Bronchus (tissue), 1 donor: ENCODE data around the gene DBNL.

- PRO-cap: no peak
Observed at GRCh38 chr7:41107623-41108028, 595.3 kb downstream of the INHBA start.

DNA sequence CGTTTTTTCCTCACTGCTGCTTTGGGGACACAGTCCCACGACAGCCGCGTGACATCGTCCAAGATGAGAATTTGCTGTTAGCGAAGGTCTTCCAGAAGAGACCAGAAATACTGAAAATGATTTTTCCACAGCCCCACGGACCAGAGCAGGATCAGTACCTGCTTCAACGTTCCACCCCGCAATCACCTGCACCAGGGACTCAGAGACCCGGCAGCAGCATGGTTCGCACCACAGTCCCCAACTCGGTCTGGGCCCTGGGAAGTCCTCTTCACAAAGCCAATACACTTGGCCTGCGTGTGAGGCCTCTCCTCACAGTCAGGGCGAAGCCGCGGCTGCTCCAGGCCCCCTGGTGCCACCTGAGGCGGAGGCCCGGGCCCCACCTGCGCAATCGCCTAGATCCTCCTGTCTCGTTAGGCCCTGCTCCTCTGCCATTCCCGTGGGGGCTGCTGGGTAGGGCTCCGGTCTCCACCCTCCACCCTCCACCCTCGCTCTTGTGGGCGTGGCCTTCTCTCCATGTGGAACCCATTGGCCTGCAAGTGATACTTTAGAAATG is 553.4 kb downstream of the INHBA start:
- PRO-cap: no peak

DNA sequence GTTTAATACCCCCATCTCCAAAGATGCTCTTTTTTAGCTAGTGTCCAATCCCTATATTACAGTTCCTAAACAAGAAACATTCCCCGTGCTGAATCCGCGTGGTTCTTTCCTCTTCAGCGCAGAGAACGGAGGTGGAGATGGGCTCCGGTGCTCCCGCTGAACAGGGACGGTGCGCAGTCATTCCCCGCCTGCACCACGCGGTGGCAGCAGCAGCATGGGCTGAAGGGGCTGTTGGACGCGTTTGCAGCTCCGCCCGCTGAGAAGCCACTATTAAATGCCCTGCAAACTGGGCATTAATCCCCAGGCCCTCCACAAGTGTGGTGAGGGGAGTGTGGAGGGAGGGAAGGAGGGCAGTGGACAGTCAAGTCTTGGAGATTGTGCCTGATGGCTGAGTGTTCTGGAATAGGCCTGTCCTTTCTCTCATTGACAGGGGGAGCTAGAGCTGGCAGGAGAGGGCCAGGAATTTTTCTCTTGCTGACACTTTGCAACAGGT is 240.2 kb upstream of the INHBA start:
- PRO-cap: no peak

GRCh38 chr7:42227359-42227842 is 9.6 kb downstream of the GLI3 start:
- PRO-cap: no peak

DNA sequence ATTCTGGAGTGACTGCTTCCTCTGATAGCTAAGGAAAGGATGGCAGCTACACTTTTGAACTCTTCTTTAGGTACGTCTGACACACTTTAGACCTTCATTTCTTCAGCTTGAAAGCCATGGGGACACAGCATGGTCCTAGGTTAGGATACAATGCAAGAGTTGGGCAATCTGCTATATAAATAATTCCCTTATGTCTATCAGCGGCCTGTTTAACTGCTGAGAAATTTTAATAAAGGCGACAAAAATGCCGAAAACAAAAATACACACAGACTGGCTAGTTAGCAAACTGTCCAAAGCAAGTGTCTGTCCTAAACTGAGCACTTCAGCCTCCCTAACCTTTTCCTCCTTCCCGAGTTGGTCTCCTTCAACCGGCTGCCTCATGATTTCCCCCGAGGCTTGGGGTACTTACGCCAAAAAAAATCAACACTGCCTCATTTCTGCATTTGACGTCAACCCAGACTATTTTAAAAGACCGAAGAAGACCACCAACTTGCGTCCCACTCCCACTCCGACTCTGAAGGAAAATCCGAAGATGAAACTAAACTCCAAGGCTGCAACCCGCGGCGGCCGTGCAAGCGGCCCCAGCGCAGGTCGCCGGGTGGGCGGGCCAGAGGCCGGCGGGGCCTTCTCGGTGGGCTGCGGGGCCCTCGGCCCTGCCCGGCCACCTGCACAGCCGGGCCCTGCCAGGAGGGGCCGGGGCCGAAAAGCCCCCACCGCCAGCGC is 650 bp downstream of the C7orf25 start:
- PRO-cap: no peak

DNA sequence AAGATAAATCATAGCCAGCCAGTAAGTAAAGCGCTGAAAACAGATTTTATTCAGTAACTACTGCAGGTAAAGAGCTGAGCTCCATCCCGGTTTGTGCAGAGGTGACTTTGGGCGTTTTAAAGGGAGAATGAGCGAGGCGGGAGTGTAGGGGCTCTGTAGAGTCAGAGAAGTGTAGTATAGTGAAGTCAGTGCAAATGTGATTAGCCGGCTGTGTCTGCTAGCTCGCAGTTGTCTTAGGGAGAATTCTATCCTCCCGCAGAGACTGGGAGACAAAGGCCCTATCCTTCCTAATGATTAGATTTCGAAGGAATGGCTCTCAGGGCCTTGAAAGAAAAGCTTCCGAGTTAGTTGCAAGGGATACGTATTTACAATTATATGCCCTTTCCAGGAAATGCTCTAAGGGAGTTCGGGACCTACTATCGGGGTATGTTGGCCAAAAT is 615 bp downstream of the MRPL32 start:
- PRO-cap: no peak

DNA sequence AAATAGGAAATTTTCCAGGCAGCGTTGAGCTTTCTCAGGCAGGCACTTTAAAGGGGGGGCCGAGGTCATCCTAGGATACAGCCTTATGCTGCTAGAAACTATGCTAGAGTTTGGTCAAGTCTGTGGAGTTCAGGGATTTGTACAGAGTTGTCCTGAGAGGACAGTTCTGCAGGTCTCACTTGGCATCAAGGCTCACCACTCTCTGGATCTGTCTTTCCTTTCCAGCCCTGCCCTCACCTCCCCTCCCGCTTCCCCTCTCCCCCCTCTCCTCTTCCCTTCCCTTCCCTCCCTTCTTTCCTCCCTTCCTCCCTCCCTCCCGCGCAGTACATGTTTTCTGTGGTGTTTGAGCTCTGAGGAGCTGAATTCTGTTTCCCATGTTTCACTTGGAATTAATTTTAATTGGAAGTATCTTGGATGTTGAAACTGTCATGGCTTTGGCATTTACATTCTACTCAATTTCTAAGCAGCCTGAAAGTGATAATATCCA is 1.1 kb downstream of the MRPL32 start:
- PRO-cap: no peak

DNA sequence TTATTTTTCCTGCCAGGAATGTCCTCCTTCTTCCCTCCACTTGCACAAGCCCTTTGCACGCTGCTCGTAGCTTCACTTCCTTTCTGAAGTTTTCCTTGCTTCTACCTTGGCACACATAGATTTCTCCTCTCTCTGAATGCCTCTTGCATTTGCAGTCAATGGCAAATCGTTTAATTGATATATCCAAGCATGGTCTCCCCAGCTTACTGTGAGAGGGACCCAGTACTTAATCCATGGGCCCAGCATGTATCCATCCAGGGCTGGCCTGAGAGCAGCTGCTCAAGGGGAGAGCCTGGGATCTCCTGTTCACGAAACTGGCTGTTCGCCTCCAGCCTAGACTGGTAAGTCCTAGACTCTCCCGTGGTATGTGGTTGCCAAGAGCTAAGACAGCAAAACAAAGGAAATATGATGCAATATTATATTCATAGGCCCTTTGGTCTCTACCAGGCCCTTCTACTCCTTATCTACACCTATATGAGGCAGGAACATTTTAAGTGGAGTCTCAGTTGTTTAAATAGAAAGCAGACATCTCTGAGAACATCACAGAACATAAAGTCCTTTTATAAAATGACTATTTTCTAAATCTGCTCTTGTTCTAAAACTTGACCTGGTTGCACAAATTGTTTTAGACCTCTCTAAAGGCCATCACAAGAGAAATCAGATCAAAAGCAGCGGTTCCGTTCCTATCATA is 28.9 kb upstream of the STK17A start:
- PRO-cap: no peak

- PRO-cap: no peak
Observed at GRCh38 chr7:43586071-43586664, 3.3 kb downstream of the STK17A start.

DNA sequence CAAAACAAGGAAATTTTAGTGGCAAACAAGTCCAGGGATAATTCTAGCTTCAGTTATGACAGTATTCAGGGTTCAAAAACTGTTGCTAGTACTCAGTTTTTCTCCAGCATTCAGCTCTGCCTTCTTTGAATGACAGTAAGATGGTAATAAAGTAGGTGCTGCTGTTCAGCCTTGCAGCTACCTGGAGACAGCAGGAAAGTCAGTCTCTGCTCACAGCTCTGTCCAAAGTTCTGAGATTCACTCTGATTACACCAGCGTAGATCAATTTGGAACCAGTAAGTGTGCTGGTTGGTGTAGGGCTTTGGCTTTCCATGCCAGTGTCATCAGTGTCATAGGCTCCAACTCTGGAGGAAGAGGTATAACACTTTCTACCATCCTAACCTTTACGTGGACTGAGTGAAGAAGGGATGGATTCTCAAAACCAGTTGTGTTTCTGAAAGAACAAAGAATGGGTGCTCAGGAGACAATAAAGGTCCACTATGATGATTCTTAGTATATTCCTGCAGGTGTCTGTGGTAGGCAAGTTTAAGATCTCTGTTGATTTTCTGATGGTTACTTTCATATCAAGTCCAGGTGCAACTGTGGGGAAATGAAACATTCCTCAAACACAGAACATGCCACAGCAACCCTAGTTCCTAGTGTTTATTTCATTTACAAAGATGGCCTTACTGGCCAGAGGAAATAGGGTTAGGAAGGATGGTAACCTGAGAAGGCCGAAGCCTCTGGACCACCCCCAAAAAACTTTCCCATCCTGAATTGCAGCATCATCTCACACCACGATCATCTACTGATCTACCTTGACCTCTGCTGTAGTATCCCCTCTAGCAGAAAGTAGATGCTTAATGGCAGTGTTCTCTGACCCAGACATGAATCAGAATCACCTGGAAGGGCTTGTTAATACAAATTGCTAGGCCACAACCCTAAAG is 26.4 kb downstream of the STK17A start:
- PRO-cap: no peak

DNA sequence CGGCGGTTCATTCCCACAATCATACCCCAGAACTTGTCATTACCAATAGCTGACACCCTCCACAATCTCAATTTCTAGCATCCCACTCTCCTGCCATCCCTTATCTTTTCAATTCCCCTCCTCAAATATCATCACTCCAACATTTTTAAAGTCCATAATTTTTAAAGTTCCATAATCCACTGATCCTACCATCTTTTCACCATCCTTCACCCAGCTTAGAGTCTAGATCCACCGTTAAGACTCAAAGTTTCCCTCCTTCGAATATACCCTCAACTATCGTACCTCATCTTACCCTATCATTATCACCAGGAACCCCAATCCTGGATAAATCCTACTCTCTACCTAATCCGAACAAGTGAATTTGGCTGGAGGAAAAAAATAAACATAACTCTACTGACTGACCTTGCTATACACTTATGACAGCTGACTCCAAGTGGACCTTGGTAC is 35.8 kb downstream of the COA1 start:
- PRO-cap: no peak

DNA sequence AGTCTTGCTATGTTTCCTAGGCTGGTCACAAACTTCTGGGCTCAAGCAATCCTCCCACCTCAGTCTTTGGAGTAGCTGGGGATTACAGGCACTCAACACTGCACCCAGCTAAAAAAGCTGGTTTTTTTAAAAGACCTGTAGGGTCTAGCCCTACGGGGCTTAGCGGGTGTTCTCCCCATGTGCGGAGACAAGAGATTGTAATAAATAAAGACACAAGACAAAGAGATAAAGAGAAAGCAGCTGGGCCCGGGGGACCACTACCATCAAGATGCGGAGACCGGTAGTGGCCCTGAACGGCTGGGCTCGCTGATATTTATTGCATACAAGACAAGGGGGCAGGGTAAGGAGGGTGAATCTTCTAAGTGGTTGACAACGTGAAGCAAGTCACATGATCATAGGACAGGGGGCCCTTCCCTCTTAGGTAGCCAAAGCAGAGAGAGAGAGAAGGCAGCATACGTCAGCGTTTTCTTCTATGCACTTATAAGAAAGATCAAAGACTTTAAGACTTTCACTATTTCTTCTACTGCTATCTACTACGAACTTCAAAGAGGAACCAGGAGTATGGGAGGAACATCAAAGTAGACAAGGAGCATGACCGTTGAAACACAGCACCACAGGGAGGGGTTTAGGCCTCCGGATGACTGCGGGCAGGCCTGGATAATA is 5.3 kb upstream of the COA1 start:
- PRO-cap: no peak

GRCh38 chr7:43938909-43939509 is 12.8 kb downstream of the UBE2D4 start:
- PRO-cap: no peak

DNA sequence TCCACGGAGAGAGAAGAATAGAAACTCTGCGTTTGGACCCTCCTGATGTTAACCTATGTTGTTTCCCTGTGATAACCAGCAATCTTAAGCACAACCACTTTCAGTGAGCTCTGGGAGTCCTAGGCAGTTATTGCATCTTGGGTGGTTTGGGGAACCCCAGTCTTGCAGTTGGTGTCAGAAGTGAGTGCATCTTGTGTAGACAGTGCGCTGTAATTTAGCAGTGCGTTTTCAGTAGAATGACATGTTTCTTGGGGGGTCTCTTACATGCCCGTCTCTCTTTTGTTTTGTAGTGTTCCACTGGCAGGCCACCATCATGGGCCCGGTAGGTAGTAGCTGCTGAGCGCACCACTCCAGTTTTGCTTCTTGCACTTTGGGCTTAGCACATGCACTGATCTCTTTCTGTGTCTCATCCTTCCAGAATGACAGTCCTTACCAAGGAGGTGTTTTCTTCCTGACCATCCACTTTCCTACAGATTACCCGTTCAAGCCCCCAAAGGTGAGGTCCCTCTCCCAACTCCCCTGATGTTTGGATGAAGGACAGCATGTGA is 16.4 kb downstream of the UBE2D4 start:
- PRO-cap: no peak

GRCh38 chr7:44018674-44019631 is 21.3 kb downstream of the SPDYE1 start:
- PRO-cap: bidirectional peak, plus-strand start at chr7:44019381, minus-strand start at chr7:44019149

DNA sequence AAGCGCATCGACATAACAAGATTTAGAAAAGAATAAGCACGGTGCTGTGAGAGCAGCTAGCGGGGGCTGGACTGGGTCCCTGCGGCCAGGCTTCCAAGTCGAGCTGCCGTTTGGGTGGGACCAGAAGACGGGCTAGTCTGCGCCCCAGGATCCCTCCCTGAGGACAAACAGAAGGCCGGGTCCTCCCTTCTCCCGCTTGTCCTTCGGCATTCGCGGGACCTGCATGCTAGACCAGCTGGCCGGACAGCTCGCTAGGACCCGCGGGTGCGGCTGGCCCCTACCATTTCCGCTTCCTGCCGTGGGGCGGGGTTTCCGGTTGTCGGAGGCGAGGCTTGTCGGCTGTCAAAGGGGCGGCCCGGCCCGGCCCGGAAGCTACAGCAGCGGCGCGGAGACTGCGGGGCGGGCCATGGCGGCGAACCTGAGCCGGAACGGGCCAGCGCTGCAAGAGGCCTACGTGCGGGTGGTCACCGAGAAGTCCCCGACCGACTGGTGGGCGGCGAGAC is at the start of gene DBNL:
DBNL (plus strand) TSS at position 371 of the 503 bp plus-strand sequence.
- PRO-cap: bidirectional peak, plus-strand start at position 345 of the sequence, minus-strand start at position 266 of the sequence

DNA sequence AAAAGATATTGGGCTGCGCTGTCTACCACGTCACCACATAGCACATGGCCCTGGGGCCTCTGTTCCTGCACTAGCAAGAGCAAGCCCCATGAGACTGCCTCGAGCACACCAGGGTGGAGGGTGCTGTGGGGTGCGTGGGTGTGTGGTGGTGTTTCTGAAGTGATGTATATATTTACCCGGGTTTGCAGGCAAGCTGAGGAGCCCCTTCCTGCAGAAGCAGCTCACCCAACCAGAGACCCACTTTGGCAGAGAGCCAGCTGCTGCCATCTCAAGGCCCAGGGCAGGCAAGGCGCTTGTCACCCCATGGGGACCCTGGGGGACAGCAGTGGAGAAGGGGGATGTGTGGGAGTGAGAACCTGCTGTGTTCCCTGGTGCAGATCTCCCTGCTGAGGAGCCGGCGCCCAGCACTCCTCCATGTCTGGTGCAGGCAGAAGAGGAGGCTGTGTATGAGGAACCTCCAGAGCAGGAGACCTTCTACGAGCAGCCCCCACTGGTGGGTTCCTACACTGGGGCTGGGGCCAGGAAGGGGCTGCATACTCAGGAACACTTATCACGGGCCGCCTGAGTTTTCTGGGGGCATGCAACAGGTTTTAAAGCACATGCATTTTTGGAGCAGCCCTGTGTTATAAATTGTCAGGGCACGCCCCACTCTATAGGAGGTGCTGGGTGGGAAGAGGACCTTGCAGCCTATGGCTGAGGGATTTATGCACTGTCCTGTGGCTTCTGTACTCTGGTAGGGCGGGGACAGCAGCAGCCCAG is 6.0 kb downstream of the PGAM2 start:
- PRO-cap: no peak

- PRO-cap: no peak
Observed at GRCh38 chr7:44068611-44069431, 3.5 kb upstream of the PGAM2 start.

- PRO-cap: no peak
Observed at GRCh38 chr7:44078148-44079113, 3.9 kb downstream of the POLM start.

- PRO-cap: no peak
Observed at GRCh38 chr7:44114737-44115410, 8.5 kb downstream of the POLD2 start.